K562 (cell line): ENCODE results near the gene DUSP28.

GRCh38 chr2:239378661-239379155, 22.1 kb downstream of the HDAC4 start:
- RAMPAGE, long total RNA, result no peak
- RRBS, result 80% methylated on average over 1 of the region's 12 CpGs
PRO-cap:
- standard, result no peak
- CoPRO, capped RNA only, 2 experiments, result no peak in any of the 2 experiments
- CoPRO, capped and uncapped RNA, 2 experiments, result no peak in any of the 2 experiments
- CoPRO, uncapped RNA only, 2 experiments, result no peak in any of the 2 experiments
CAGE:
- cytosol, long polyA plus RNA, result no peak
- long polyA plus RNA, result no peak
- nucleolus, long total RNA, result no peak
- nucleus, long polyA plus RNA, result no peak

- RAMPAGE, long total RNA, result no peak
- RRBS, result no CpG with 5 or more reads among the region's 8 CpGs
PRO-cap:
- standard, result no peak
- CoPRO, capped RNA only, 2 experiments, result no peak in any of the 2 experiments
- CoPRO, capped and uncapped RNA, 2 experiments, result no peak in any of the 2 experiments
- CoPRO, uncapped RNA only, 2 experiments, result no peak in any of the 2 experiments
CAGE:
- cytosol, long polyA plus RNA, result no peak
- long polyA plus RNA, result no peak
- nucleolus, long total RNA, result no peak
- nucleus, long polyA plus RNA, result no peak
Observed at GRCh38 chr2:239893040-239893577, 132.0 kb downstream of the NDUFA10 start.

DNA sequence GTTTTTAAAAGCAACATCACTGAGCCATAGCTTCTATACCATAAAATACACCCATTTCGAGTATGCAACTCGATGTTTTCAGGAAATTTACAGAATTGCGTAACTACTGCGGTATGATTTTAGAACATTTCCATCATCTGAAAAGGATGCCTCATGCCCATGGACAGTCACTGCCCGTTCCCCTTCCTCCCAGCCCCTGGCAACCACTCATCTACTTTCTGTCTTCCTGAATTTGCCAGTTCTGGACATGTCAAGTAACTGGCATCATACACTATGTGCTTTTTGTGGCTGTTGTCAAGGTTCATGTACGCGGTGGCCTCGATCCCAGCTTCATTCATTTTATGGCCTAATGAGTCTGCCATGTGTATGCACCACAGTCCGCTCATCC, 88.0 kb downstream of the NDUFA10 start:
- RAMPAGE, long total RNA, result no peak
- RRBS, result no CpG with 5 or more reads among the region's 9 CpGs
PRO-cap:
- standard, result no peak
- CoPRO, capped RNA only, 2 experiments, result no peak in any of the 2 experiments
- CoPRO, capped and uncapped RNA, 2 experiments, result no peak in any of the 2 experiments
- CoPRO, uncapped RNA only, 2 experiments, result no peak in any of the 2 experiments
CAGE:
- cytosol, long polyA plus RNA, result no peak
- long polyA plus RNA, result no peak
- nucleolus, long total RNA, result no peak
- nucleus, long polyA plus RNA, result no peak

DNA sequence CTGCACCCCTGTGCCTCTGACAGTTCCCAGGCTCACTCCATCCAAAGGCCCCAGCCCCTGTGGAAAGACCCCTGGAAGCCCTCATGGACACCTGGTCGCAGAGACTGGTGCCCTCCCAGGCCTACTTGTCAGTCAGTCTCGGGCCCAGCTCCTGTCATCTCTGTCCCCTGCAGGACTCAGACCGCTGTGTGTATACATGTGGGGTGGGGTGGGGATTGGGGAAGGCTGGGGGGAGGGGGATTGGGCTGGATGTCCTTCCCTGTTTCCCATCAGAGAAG, 96.4 kb upstream of the OTOS start:
- RAMPAGE, long total RNA, result no peak
- RRBS, result no CpG with 5 or more reads among the region's 3 CpGs
PRO-cap:
- standard, result no peak
- CoPRO, capped RNA only, 2 experiments, result no peak in any of the 2 experiments
- CoPRO, capped and uncapped RNA, 2 experiments, result no peak in any of the 2 experiments
- CoPRO, uncapped RNA only, 2 experiments, result no peak in any of the 2 experiments
CAGE:
- cytosol, long polyA plus RNA, result no peak
- long polyA plus RNA, result no peak
- nucleolus, long total RNA, result no peak
- nucleus, long polyA plus RNA, result no peak

DNA sequence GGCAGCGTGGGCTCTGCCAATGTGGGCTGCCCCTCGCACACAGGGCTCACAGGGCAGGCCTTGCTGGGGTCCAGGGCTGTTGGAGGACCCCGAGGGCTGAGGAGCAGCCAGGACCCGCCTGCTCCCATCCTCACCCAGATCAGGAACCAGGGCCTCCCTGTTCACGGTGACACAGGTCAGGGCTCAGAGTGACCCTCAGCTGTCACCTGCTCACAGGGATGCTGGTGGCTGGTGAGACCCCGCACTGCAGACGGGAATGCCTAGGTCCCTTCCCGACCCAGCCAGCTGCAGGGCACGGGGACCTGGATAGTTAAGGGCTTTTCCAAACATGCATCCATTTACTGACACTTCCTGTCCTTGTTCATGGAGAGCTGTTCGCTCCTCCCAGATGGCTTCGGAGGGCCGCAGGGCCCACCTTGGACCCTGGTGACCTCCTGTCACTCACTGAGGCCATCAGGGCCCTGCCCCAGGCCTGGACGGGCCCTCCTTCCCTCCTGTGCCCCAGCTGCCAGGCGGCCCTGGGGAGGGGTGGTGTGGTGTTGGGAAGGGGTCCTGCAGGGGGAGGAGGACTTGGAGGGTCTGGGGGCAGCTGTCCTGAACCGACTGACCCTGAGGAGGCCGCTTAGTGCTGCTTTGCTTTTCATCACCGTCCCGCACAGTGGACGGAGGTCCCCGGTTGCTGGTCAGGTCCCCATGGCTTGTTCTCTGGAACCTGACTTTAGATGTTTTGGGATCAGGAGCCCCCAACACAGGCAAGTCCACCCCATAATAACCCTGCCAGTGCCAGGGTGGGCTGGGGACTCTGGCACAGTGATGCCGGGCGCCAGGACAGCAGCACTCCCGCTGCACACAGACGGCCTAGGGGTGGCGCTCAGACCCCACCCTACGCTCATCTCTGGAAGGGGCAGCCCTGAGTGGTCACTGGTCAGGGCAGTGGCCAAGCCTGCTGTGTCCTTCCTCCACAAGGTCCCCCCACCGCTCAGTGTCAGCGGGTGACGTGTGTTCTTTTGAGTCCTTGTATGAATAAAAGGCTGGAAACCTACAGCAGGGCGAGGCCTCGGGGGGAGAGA, 31.9 kb downstream of the GPC1 start:
- RAMPAGE, long total RNA, result no peak
- RRBS, result no CpG with 5 or more reads among the region's 31 CpGs
PRO-cap:
- standard, result no peak
- CoPRO, capped RNA only, 2 experiments, result no peak in any of the 2 experiments
- CoPRO, capped and uncapped RNA, 2 experiments, result no peak in any of the 2 experiments
- CoPRO, uncapped RNA only, 2 experiments, result no peak in any of the 2 experiments
CAGE:
- cytosol, long polyA plus RNA, result no peak
- long polyA plus RNA, result no peak
- nucleolus, long total RNA, result no peak
- nucleus, long polyA plus RNA, result no peak

GRCh38 chr2:240497433-240498307, 60.1 kb downstream of the ANKMY1 start:
- RAMPAGE, long total RNA, result no peak
- RRBS, result no CpG with 5 or more reads among the region's 8 CpGs
PRO-cap:
- standard, result no peak
- CoPRO, capped RNA only, 2 experiments, result no peak in any of the 2 experiments
- CoPRO, capped and uncapped RNA, 2 experiments, result no peak in any of the 2 experiments
- CoPRO, uncapped RNA only, 2 experiments, result no peak in any of the 2 experiments
CAGE:
- cytosol, long polyA plus RNA, result no peak
- long polyA plus RNA, result no peak
- nucleolus, long total RNA, result no peak
- nucleus, long polyA plus RNA, result no peak

DNA sequence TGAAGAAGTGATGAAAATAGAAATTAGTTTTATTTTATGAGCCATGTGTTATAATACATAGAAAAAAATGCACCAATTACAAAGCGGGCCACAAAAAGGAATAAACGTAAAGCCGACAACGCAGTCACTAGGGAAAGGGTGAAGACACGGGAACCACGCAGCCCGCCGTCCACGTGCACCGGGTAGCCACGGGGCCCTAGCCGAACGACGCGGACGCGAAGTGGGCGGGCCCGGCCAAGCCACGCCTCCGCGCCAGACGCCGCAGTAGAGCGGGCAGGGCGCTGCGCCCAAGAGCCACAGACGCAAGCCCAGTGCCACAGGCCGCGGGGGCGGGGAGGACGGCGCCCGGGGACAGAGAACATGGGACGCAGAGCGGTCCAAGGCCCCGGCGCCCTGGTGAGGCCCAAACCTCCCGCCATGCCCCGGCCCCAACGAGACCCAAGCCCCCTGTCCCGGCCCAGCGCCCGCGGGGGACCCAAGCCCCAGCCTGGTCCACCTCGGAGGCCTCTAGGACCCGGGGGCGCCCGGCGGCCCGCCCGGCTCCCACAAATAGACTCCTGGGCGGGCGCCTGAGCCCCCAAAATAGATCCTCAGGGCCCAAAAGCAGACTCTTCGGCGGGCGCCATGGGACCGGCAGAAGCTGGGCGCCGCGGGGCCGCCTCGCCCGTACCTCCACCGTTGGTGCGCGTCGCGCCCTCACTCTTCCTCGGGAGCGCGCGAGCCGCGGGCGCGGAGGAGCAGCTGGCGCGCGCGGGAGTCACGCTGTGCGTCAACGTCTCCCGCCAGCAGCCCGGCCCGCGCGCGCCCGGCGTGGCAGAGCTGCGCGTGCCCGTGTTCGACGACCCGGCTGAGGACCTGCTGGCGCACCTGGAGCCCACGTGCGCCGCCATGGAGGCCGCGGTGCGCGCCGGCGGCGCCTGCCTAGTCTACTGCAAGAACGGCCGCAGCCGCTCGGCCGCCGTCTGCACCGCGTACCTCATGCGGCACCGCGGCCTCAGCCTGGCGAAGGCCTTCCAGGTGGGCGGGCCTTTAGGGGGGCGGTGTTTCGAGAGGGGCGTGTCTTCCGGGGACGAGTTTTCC, at the start of gene DUSP28:
Gene DUSP28 (plus strand): TSS at position 297 of the 1,080 bp plus-strand sequence.
- RAMPAGE, long total RNA, result no peak
- RRBS, result 2% methylated on average over 34 of the region's 127 CpGs
PRO-cap:
- standard, result bidirectional peak, plus-strand start at position 311 of the sequence, minus-strand start at position 198 of the sequence; bidirectional peak, plus-strand start at position 816 of the sequence, minus-strand start at position 698 of the sequence; bidirectional peak, plus-strand start outside the sequence, minus-strand start at position 980 of the sequence
- CoPRO, capped RNA only, 2 experiments, result peak in 2 of 2 experiments; most common plus-strand start position 255 of the sequence (in 2); most common minus-strand start position 698 of the sequence (in 2)
- CoPRO, capped and uncapped RNA, 2 experiments, result peak in 2 of 2 experiments; most common plus-strand start position 255 of the sequence (in 2); most common minus-strand start position 698 of the sequence (in 2)
- CoPRO, uncapped RNA only, 2 experiments, result peak in 2 of 2 experiments; most common plus-strand start position 299 of the sequence (in 1); most common minus-strand start position 980 of the sequence (in 2)
CAGE:
- cytosol, long polyA plus RNA, result start-site peak on the plus strand centred at position 763 of the sequence, 26 bp wide, 43 and 35 reads in 2 replicates
- long polyA plus RNA, result no peak
- nucleolus, long total RNA, result no peak
- nucleus, long polyA plus RNA, result start-site peak on the minus strand centred at position 1,004 of the sequence, 56 bp wide, 207 and 506 reads in 2 replicates

GRCh38 chr2:240561141-240561689, 1.1 kb downstream of the DUSP28 start:
- RAMPAGE, long total RNA, result no peak
- RRBS, result 4% methylated on average over 5 of the region's 20 CpGs
PRO-cap:
- standard, result bidirectional peak, plus-strand start at chr2:240561287, minus-strand start at chr2:240561040; bidirectional peak, plus-strand start at chr2:240561726, minus-strand start at chr2:240561445
- CoPRO, capped RNA only, 2 experiments, result peak in 2 of 2 experiments; most common plus-strand start chr2:240561313 (in 2)
- CoPRO, capped and uncapped RNA, 2 experiments, result peak in 2 of 2 experiments; most common plus-strand start chr2:240561310 (in 2)
- CoPRO, uncapped RNA only, 2 experiments, result peak in 2 of 2 experiments; most common plus-strand start chr2:240561313 (in 2); most common minus-strand start chr2:240561569 (in 1)
CAGE:
- cytosol, long polyA plus RNA, result no peak
- long polyA plus RNA, result no peak
- nucleolus, long total RNA, result no peak
- nucleus, long polyA plus RNA, result start-site peak on the plus strand at chr2:240561258-240561311, 49 and 56 reads in 2 replicates

DNA sequence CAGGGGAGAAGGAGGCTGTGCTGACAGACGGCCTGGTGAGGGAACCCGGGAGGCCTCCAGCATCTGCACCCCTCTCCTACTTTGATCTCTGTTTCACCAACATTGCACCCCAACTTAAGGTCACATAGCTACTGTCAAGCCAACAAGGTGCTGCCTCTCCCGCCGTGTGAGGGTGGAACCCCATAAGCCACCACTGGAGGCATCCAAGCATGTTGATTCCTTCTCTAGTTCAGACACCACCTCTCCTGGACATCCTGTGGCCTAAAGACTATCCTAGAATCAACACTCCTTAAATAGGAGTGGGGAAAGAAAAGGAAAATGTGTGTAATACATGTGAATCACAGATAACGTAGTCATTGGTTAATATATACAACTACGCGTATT, 3.5 kb upstream of the RNPEPL1 start:
- RAMPAGE, long total RNA, result no peak
- RRBS, result no CpG with 5 or more reads among the region's 7 CpGs
PRO-cap:
- standard, result bidirectional peak, plus-strand start at position 252 of the sequence, minus-strand start at position 263 of the sequence
- CoPRO, capped RNA only, 2 experiments, result no peak in any of the 2 experiments
- CoPRO, capped and uncapped RNA, 2 experiments, result no peak in any of the 2 experiments
- CoPRO, uncapped RNA only, 2 experiments, result no peak in any of the 2 experiments
CAGE:
- cytosol, long polyA plus RNA, result no peak
- long polyA plus RNA, result no peak
- nucleolus, long total RNA, result no peak
- nucleus, long polyA plus RNA, result no peak

- RAMPAGE, long total RNA, result no peak
- RRBS, result no CpG with 5 or more reads among the region's 7 CpGs
PRO-cap:
- standard, result bidirectional peak, plus-strand start at chr2:240567909, minus-strand start at chr2:240567659
- CoPRO, capped RNA only, 2 experiments, result no peak in any of the 2 experiments
- CoPRO, capped and uncapped RNA, 2 experiments, result no peak in any of the 2 experiments
- CoPRO, uncapped RNA only, 2 experiments, result no peak in any of the 2 experiments
CAGE:
- cytosol, long polyA plus RNA, result no peak
- long polyA plus RNA, result no peak
- nucleolus, long total RNA, result no peak
- nucleus, long polyA plus RNA, result no peak
Observed at GRCh38 chr2:240567455-240567685, 914 bp upstream of the RNPEPL1 start.

DNA sequence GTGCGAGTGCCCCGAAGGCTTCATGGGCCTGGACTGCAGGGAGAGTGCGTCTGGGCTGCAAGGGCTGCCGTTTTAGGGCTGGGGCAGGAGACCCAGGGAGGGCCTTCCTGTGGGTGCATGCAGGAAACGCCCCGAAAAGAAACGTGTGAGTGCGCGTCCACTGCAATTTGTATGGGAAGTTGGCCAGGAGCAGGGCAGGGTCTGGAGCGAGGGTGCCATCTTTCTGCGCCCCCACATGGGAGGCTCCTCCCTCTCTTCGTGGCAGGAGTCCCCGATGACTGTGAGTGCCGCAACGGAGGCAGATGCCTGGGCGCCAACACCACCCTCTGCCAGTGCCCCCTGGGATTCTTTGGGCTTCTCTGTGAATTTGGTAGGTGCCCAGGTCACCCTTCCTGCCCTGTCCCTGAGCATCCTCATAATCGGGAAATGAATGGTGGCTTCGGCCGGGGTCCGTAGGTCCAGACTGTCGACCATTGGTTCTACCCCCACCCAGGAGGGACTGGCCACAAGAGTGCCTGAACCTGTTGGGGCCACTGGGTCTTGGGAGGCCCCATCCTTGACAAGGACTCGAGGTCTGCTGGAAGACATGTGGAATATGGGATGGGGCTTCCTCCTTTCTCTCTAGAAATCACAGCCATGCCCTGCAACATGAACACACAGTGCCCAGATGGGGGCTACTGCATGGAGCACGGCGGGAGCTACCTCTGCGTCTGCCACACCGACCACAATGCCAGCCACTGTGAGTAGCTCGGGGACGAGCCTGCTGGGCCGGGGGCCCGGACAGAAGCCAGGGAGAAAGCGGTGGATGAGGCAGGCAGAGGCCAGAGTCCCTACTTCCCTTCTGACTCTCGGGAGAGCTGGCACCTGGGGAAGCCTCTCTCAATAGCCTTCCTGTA, 50.2 kb downstream of the SNED1 start:
- RAMPAGE, long total RNA, result no peak
- RRBS, result no CpG with 5 or more reads among the region's 32 CpGs
PRO-cap:
- standard, result no peak
- CoPRO, capped RNA only, 2 experiments, result no peak in any of the 2 experiments
- CoPRO, capped and uncapped RNA, 2 experiments, result no peak in any of the 2 experiments
- CoPRO, uncapped RNA only, 2 experiments, result no peak in any of the 2 experiments
CAGE:
- cytosol, long polyA plus RNA, result no peak
- long polyA plus RNA, result no peak
- nucleolus, long total RNA, result no peak
- nucleus, long polyA plus RNA, result no peak

- RAMPAGE, long total RNA, result no peak
- RRBS, result no CpG with 5 or more reads among the region's 12 CpGs
PRO-cap:
- standard, result no peak
- CoPRO, capped RNA only, 2 experiments, result no peak in any of the 2 experiments
- CoPRO, capped and uncapped RNA, 2 experiments, result no peak in any of the 2 experiments
- CoPRO, uncapped RNA only, 2 experiments, result no peak in any of the 2 experiments
CAGE:
- cytosol, long polyA plus RNA, result no peak
- long polyA plus RNA, result no peak
- nucleolus, long total RNA, result no peak
- nucleus, long polyA plus RNA, result no peak
Observed at GRCh38 chr2:241053299-241054404, 48.4 kb downstream of the MTERF4 start.

- RAMPAGE, long total RNA, result no peak
- RRBS, result no CpG with 5 or more reads among the region's 5 CpGs
PRO-cap:
- standard, result no peak
- CoPRO, capped RNA only, 2 experiments, result no peak in any of the 2 experiments
- CoPRO, capped and uncapped RNA, 2 experiments, result no peak in any of the 2 experiments
- CoPRO, uncapped RNA only, 2 experiments, result no peak in any of the 2 experiments
CAGE:
- cytosol, long polyA plus RNA, result no peak
- long polyA plus RNA, result no peak
- nucleolus, long total RNA, result no peak
- nucleus, long polyA plus RNA, result no peak
Observed at GRCh38 chr2:241111756-241112022, 9.6 kb upstream of the MTERF4 start.

DNA sequence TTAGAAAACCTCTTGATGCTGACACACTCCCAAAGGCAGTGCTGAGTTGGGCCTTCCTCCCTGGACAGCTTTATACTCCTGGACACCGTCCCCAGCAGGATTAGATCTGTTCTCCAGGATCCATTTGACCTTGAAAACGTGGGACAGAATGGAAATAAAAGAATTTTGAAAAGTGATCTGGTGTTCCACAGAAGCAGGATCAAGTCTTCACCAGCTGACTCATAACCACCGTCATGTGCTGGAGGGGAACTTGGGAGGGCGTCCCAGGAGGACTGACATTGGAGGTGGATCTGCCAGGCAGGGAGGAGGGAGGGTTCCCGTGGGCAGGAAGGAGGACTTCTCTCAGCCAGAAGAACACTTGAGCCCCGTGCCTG, 11.2 kb downstream of the PPP1R7 start:
- RAMPAGE, long total RNA, result no peak
- RRBS, result no CpG with 5 or more reads among the region's 6 CpGs
PRO-cap:
- standard, result no peak
- CoPRO, capped RNA only, 2 experiments, result no peak in any of the 2 experiments
- CoPRO, capped and uncapped RNA, 2 experiments, result no peak in any of the 2 experiments
- CoPRO, uncapped RNA only, 2 experiments, result no peak in any of the 2 experiments
CAGE:
- cytosol, long polyA plus RNA, result no peak
- long polyA plus RNA, result no peak
- nucleolus, long total RNA, result no peak
- nucleus, long polyA plus RNA, result no peak

DNA sequence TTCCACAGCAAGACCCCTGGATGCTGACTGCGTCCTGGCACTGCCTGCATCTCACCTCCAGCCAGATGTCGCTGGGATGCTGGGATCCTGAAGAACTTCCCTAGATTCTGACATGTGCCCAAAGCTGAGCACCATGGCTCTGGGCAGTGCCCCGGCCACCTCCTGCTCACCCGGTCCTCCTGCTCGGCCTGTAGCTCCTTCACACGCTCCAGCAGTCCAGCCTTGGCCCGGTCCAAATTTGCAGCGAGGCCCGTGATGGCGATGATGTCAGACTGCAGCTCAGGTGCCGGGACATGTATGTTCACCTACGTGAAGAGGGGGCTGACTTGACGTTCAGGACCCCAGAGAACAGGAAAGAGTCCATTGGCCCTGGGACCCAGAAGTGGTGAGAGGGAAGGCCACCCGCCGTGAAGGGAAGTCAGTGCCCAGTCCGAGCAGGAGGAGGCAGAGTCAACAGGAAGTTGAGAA, 46.5 kb downstream of the ANO7 start:
- RAMPAGE, long total RNA, result no peak
- RRBS, result 97% methylated on average over 8 of the region's 16 CpGs
PRO-cap:
- standard, result no peak
- CoPRO, capped RNA only, 2 experiments, result no peak in any of the 2 experiments
- CoPRO, capped and uncapped RNA, 2 experiments, result no peak in any of the 2 experiments
- CoPRO, uncapped RNA only, 2 experiments, result no peak in any of the 2 experiments
CAGE:
- cytosol, long polyA plus RNA, result no peak
- long polyA plus RNA, result no peak
- nucleolus, long total RNA, result no peak
- nucleus, long polyA plus RNA, result no peak

GRCh38 chr2:241334910-241335325, 19.2 kb downstream of the SEPTIN2 start:
- RAMPAGE, long total RNA, result no peak
- RRBS, result no CpG with 5 or more reads among the region's 2 CpGs
PRO-cap:
- standard, result no peak
- CoPRO, capped RNA only, 2 experiments, result no peak in any of the 2 experiments
- CoPRO, capped and uncapped RNA, 2 experiments, result no peak in any of the 2 experiments
- CoPRO, uncapped RNA only, 2 experiments, result peak in 2 of 2 experiments; most common plus-strand start chr2:241335075 (in 1)
CAGE:
- cytosol, long polyA plus RNA, result no peak
- long polyA plus RNA, result no peak
- nucleolus, long total RNA, result no peak
- nucleus, long polyA plus RNA, result no peak

DNA sequence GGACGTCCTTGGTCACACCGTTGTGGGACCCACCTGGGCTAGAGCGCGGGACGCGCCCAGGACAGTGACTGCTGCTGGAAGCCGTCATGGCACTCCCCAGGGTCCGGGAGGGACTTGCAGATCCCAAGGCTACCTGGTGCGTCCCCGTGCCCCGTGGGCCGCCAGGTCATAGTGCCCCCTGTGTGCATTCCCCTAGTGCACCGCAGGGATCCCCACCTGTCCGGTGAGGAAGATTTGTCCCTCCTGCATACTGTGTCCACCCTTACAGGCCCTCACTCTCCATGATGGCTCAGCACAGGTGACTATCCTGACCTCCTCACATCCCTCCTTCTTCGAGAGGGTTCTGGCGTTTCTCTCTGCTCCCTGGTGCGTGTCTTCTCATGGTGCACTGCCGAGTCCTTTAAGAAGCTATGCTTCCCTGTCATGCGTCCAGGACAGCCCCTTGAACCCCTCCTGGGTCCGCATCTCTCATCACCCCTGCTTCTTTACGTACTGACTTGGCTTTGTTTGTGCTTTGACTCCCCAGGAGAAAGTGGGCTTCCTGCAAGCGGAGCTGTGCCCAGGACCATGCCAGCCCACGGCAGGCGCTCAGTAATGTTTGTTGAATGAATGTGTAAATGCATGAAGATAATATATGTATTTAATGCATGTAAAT, 985 bp upstream of the STK25 start:
- RAMPAGE, long total RNA, result no peak
- RRBS, result no CpG with 5 or more reads among the region's 24 CpGs
PRO-cap:
- standard, result no peak
- CoPRO, capped RNA only, 2 experiments, result no peak in any of the 2 experiments
- CoPRO, capped and uncapped RNA, 2 experiments, result no peak in any of the 2 experiments
- CoPRO, uncapped RNA only, 2 experiments, result no peak in any of the 2 experiments
CAGE:
- cytosol, long polyA plus RNA, result no peak
- long polyA plus RNA, result no peak
- nucleolus, long total RNA, result no peak
- nucleus, long polyA plus RNA, result no peak

- RAMPAGE, long total RNA, result no peak
- RRBS, result 2% methylated on average over 42 of the region's 72 CpGs
PRO-cap:
- standard, result bidirectional peak, plus-strand start at chr2:241636518, minus-strand start at chr2:241636492; bidirectional peak, plus-strand start at chr2:241636774, minus-strand start at chr2:241636683
- CoPRO, capped RNA only, 2 experiments, result no peak in any of the 2 experiments
- CoPRO, capped and uncapped RNA, 2 experiments, result no peak in any of the 2 experiments
- CoPRO, uncapped RNA only, 2 experiments, result no peak in any of the 2 experiments
CAGE:
- cytosol, long polyA plus RNA, result no peak
- long polyA plus RNA, result no peak
- nucleolus, long total RNA, result no peak
- nucleus, long polyA plus RNA, result no peak
Observed at GRCh38 chr2:241636135-241636839, 671 bp downstream of the THAP4 start.